ENCODE results near the gene CDT1.

GRCh38 chr16:88687775-88688731 is 1.7 kb upstream of the SNAI3 start:
- RRBS = no CpG with 5 or more reads among the region's 28 CpGs

- RRBS = no CpG with 5 or more reads among the region's 4 CpGs
These were observed 6.8 kb upstream of the SNAI3 start for GRCh38 chr16:88693194-88693508.

DNA sequence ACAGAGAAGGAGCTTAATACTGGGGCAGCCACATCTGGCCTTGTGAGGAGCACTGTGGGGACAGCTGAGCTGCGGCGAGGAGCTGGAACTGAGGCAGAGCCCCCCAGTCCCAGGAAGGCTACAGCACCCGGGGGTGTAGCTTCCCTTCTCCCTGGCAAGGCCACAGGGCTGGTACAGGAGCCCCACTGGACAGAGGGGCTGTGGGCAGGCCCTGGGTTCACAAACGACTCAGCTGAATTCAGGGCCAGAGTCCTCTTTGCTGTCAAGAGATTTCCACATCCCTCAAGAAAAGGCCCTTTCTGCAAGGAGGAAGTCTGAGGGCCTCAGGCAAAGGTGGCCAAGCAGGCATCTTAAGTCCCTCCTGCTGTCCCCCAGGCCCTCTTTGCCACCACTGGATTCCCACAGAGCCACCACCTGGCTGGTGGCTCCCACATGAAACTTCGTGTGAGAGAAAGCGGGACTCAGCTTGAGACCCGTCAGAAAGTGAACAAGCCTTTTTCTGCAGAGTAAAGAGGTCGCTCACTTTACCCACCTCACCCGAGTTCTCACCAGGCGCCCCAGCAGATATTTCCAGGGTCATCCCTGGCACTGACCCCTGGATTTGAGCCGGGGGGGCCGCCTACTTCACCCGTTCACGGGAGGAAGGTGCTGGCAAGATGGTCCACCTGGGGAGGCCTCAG is 3.8 kb downstream of the RNF166 start:
- RRBS = no CpG with 5 or more reads among the region's 14 CpGs

- RRBS = 2% methylated on average over 4 of the region's 30 CpGs
These were observed 417 bp downstream of the CTU2 start for GRCh38 chr16:88706637-88707203.

DNA sequence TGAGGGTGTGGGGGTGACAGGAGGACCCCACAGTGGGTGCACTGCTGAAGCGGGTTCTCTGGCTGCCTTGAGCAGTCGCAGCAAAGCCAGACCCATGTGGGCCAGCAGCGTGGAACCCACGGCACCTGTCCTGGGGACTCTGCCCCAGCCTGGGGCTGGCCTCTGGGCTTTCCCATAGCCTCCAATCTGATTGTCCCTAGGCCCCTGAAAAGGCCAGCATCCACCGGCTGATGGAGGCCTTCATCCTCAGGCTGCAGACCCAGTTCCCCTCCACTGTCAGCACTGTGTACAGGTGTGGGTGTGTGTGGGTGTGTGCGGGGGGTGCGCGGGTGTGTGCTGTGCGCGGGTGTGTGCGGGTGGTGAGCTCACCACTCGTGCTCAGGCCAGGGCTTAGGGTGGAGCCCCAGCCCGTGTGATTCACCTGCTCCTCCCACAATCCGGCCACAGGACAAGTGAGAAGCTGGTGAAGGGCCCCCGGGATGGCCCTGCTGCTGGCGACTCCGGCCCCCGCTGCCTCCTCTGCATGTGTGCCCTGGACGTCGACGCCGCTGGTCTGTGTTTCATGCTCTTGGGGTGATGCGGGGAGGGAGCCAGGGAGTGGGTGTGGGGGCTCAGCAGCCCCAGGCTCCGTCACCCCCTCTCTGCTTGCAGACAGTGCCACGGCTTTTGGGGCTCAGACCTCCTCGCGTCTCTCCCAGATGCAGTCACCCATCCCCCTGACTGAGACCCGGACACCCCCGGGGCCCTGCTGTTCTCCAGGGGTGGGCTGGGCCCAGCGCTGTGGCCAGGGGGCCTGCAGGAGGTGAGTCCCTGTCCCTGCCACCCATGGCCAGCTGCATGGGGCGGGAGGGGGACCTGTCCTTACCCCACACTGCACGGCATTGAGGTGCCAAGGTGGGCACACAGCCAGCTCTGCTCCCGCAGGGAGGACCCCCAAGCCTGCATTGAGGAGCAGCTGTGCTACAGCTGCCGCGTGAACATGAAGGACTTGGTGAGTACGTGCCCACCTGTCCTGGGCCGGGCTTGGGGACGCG is 8.0 kb downstream of the CTU2 start:
- RRBS = no CpG with 5 or more reads among the region's 39 CpGs

DNA sequence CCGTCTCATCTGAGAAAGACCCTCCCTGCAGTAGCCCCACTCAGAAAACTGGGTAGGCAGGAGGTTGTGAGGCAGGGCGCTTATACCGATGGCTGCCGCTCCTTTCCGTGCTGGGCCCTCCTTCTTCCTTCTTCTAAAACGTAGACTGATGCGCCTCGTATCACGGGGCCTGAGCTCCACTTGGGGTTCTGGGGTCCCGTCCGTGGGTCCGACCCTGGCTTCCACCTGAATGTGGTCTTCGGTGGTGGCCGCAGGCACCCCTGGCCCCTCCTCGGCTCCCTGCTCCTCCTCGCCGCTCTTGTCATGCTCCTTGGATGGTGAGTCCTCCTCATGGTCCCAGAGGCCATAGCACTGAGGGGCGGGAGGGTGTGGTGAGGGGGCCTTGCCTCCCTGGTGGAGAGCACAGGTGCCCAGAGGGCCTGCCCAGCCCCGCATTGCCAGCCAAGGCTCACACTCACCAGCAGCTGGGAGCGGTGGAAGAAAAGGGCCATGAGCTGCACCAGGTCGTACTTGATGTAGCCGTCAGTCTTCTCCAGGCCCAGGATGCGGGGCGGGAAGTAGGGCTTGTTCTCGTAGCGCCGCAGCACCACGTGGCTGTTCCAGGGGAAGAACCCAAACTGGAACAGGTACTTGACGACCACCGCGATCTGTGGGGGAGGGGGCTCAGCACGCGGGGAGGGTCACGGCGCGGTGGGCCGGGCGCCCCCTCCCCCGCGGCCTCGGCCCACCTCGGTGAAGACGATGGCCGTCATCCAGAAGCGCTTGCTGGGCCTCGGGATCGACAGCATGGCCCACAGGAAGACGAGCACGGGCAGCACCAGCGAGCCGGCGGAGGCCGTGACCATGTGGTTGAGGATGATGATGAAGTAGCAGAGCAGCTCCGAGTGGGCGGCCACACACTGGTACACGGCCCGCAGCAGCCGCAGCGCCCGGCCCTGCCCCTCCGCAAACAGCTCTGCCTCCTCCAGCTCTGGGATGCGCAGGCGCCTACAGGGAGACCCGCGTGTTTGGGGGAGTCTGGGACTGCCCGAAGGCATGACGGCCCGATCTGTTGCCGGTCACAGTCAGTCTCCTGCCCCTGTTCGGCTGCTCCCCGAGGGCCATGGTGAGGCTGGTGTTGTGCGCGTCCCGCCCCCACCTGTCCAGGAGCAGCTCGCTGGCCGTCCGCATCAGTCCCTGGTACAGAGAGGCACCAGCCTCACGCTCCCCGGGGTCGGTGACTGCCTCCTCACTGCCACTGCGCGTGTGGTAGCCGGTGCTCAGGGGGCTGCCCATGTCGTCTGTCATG is 15.2 kb downstream of the CTU2 start:
- RRBS = 98% methylated on average over 5 of the region's 84 CpGs

DNA sequence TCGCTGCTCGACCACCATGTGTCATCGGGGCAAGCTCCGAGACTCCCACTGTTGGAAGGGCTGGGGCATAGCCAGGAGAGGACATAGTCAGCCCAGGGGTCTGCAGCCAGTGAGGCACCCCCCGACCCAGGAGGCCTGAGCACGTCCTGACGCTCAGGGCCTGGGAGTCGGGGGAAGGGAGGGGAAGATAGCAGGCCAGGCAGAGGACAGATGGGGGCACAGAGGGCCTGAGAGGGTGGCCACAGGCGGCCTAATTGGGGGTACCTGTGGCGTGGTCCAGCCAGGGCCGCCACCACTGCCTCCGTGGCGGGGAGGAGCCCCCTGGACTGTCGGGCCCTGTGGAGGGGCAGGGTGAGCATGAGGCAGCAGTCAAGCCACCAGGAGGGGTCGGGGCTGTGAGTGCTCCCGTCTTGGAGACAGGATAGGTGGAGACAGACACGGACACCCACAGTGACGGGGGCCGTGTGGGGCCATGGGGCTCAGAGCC is 18.5 kb downstream of the CTU2 start:
- RRBS = no CpG with 5 or more reads among the region's 19 CpGs

DNA sequence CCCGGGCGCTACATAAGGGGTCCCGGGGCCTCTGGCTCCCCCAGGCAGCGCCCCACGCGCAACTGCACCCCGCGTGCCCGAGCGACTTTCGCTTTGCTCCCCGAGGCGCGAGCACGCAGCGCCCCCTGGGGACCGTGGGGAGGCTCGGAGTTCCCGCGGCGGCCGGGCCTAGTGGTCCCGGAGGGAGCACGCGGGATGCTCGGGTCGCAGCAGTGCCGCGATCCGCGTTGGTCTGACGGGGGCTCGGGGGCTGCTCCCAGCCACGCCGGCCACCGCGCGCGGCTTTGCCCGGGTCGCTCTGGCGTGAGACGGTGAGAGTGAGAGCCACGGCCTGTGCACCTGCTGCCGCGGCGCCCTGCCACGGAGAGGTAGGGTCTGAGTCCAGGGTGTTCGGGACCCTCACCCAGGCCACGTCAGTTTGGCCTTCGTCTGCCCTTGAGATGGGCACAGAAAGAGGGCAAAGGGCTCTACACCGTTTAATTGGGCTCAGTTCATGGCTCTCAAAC is 537 bp upstream of the PIEZO1 start:
- RRBS = 1% methylated on average over 10 of the region's 52 CpGs

DNA sequence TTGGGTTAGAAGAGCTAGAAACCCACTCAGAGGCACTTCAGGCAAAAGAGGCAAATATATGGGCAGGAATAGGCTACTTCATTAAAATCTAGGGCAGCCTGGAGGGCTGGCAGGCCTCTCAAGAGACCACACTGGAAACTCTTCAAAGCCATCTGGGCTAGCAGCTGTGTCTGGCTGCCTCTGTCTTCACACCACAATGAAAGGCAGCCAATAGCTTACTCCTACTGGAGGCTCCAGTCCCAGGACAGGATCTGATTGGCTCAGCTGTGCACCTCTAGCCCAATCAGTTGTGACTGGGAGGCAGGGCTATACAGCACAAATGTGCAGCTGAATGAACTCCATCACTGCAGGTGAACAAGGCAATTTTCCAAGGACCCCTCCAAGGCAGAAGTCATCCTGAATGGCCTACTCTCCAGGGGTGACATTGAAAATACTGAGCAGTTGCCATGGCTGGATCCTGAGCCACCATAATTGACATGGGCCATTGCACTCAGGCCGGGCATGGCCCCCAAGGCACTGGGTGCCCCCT is 4.5 kb upstream of the CDT1 start:
- RRBS = 2% methylated on average over 1 of the region's 1 CpG

- RRBS = 3% methylated on average over 67 of the region's 124 CpGs
These were observed at the start of gene CDT1 for GRCh38 chr16:88803263-88804323. Gene CDT1, plus strand, starts transcription at chr16:88803789.

DNA sequence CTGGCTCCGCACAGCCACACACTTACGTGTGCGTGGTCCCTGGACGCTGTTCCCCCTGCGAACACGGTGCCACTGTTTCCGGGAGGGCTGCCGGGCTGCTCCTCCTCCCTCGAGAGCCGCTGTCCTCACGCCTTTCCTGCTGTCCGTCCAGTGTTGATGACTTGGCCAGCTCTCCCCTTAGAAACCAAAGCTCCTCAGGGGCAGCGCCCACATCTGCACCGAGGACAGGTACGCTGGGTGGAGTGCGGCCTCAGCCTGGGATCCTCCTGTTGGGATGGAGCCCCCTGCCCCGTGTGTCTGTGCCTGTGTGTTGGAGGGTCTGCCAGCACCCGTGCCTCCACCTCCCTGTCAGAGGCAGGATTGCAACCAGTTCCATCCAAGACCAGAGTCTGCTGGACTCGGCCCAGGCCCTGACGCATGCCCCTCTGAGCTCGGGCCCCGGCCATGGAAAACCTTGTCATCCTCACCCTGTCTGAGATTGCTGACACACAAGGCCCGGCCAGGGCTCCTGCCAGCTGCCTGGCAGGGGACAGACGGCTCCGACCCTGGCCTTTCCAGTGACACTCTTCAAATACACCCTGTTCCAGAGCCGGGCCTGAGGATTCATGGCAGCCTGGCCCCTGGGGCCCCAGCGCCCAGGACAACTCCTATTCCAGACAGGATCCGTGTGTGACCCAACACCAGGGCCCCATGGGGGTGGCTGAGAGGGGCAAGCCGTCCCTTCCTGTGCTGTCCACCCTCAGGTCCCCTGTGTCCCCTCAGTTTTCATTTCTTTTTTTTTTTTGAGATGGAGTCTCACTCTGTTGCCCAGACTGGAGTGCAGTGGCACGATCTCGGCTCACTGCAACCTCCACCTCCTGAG is 3.1 kb upstream of the PABPN1L start:
- RRBS = no CpG with 5 or more reads among the region's 31 CpGs

DNA sequence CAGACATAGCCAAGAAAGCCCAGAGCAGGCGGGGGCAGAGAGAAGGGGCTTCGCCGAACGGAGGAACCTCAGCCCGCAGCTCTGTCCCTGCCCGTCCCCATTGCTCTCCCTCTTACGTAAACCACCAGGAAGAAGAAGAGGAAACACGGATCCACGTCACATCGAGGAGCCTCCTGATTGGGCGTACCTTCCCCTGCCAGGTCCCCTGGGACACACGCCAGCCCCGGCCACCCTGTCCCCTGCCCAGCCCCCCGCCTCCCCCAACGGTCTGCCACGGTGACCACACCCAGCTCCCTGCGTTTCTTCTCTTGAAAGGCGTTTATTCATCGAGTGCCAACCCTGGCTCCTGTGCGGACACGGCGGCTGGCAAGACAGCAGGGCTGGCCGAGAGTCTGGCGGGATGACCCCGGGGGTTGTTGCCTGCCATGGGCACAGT is 40.8 kb upstream of the ACSF3 start:
- RRBS = no CpG with 5 or more reads among the region's 25 CpGs

DNA sequence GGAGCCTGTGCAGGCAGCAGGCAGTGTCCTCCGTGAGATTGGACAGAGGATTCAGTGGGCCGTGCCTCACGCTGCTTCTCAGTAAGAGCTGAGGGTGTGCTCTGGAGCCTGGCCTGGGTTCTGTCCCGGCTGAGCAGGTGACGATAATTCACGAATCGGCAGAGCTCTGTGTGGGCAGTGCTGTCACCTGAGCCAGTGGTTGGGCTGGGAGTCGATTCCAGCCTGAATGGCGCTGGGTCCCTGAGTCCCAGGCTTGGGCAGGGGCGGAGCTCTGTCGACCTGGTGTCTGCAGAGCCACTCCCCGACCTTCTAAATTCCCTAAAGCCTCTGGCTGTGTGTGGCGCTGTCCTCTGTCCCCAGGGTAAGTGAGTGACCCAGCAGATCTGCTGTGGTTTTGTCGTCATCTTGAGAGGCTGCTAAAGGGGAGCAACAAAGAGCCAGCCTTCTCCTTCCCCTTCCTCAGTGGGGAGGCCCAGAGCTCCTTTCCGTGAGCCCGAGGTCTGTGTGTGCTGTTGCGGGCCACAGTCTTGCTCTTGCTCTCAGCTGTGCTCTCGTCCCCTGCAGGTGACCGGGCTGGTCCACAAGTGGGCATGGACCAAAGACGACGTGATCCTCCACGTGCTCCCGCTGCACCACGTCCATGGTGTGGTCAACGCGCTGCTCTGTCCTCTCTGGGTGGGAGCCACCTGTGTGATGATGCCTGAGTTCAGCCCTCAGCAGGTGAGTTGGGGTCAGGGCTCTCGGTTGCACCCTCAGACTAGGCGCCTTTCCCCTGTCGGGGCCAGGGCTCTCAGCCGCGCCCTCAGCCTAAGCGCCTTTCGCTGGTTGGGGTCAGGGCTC is 8.6 kb downstream of the ACSF3 start:
- RRBS = no CpG with 5 or more reads among the region's 33 CpGs

GRCh38 chr16:89122514-89123101 is 29.0 kb downstream of the ACSF3 start:
- RRBS = no CpG with 5 or more reads among the region's 17 CpGs

- RRBS = no CpG with 5 or more reads among the region's 13 CpGs
These were observed 58.5 kb downstream of the ZNF778 start for GRCh38 chr16:89276025-89276288.

DNA sequence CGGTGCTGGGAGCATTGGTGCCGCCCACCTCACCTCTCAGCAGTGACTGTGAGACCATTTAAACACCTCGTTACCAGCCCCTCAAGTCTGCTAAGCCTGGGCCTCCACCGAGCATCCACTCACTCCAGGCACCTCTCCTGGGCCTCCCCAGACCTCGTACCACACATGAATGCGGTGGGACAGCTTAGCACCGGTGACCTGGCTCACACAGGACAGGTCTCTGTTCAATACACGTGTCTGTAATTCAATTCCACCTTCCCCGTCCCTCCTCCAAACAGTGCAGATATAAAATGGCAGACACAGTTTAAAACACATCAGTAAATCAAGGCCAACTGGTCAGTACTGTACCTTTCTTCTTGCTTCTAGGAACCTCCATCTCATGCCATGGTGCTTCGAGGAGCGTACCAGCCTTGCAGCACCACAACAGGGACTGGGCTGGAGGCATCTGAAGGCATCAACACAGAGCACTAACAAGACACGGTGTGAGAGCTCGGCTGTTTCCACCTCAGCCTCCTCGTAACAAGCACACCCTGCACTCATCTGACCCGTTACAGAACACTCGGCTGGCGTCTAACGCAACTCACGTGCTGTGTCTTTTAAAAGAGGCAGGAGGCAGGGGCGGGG is 73.9 kb downstream of the ZNF778 start:
- RRBS = no CpG with 5 or more reads among the region's 20 CpGs

DNA sequence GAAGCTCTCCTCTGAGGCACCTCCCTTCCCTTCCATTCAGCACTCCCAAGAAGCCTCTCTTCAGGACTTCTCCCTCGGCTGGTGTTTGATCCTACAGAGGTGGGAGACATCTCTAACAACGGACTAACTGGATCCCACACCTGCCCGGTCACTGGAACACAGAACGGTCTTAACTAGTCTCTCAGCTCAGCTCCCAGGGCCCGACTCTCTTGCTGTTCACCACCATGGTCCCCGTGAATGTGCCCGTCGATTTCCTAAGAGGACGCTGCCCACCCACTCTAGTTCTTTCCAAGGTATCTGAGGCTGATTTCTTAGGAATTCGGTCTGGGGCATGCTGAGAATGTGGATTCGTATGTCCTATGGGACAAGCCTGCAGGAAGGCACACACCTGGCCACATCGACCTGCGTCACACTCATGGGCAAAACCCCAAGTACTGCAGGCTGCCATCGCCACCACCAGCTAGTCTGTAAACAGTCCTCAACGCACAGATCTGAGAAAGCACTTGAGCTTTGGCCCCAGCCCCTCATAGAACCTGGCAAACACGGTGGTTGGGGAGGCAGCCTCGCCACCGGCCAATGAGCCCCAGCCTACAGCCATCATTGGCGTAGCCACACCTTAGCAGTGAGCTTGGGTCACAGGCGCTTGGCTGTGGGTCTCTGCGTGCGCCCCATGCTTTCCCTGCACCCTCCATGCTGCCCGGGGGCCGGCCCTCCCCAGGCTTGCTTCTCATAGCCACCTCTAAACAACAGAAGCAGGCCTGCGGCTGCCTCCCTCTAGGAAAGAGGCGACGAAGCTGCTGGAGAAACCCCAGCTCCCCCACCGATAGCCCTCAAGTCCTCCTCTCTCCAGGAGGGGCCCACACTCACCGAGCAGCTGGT is 74.9 kb downstream of the ZNF778 start:
- RRBS = no CpG with 5 or more reads among the region's 29 CpGs

- RRBS = no CpG with 5 or more reads among the region's 16 CpGs
These were observed 78.7 kb downstream of the ZNF778 start for GRCh38 chr16:89295823-89296950.

DNA sequence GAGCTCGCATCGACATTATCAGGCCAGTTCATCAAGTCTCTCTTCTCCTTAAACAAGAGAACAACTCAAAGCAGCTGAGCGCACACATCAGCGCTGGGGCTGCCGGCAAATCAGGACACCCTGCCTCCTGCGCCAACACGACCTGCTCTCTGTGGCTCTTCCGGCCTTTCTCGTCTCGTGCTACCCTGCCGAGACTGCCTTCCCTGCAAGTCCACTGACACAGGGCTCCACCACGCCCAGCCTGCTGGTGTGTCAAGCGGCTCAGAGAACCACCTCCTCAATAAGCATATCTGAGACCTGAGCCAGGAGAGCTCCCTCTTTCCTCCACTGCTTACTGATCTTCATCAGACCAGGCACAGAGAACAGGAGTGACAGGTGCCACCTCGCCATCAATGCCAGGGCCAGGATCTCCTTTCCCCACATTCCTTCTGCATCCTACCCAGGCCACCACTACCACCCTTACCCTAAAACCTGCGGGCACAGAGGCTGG is 96.9 kb downstream of the ZNF778 start:
- RRBS = no CpG with 5 or more reads among the region's 15 CpGs

- RRBS = no CpG with 5 or more reads among the region's 19 CpGs
These were observed 98.1 kb downstream of the ZNF778 start for GRCh38 chr16:89315522-89316065.